ENCODE results near the gene ZNF512B.

- PRO-cap, result no peak
These were observed 5.4 kb downstream of the ZNF512B start for GRCh38 chr20:63964225-63964819.

GRCh38 chr20:63968880-63969476 lies 752 bp downstream of the ZNF512B start:
- PRO-cap, result no peak

- PRO-cap, result bidirectional peak, plus-strand start at chr20:63970039, minus-strand start at chr20:63969930
These were observed at the start of gene ZNF512B for GRCh38 chr20:63969477-63970412. TSS of gene ZNF512B (minus strand) at chr20:63969930.

- PRO-cap, result bidirectional peak, plus-strand start at chr20:64039185, minus-strand start at chr20:64039048
These were observed 2.9 kb downstream of the C20orf204 start for GRCh38 chr20:64038437-64039707.

DNA sequence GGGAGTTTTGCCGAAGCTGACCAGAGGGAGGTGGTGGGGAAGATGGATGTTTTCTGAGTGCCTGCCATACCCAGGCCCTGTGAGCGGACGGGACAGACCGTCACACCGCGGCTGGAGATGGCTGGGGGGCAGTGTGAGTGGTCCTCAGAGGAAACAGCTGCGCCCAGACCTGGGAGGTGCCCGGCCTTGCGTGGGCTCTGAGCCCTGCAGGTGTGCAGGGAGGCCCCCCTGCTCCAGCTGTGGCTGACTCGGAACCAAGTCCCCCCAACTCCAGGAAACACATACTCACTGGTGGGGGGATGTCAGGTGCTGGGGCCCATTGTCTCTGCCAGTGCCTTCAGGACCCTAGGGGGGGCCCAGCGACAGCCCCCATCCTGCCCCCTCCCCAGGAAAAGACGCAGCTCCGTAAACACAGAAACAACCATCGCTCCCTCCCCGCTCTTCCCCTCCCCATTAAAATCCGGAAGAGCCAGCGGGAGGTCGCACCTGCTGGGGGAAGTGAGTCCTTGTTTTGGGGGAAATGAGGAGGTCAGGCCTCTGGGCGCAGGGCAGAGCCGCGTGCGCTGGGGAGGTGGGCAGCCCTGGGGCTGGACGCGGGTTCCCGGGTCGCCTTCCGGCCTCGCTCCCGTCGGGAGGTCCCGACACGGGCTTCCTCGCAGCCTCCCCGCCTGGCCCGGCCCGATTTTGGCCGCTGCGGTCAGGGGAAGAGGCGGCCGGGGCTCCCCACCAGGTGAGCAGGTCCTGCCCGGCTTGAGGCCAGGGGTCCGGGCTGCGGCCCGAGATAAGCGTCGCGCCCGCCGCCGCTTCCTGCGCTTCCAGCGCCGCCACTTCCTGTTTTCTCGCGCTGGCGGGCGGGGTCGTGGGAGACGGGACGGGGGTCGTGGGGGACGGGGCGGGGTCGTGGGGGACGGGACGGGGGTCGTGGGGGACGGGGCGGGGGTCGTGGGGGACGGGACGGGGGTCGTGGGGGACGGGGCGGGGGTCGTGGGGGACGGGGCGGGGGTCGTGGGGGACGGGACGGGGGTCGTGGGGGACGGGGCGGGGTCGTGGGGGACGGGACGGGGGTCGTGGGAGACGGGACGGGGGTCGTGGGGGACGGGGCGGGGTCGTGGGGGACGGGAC lies 6.3 kb downstream of the C20orf204 start:
- PRO-cap, result no peak

GRCh38 chr20:64077705-64078625 lies 1.4 kb downstream of the RGS19 start:
- PRO-cap, result no peak

GRCh38 chr20:64238132-64238864 lies 17.2 kb upstream of the PCMTD2 start:
- PRO-cap, result no peak

DNA sequence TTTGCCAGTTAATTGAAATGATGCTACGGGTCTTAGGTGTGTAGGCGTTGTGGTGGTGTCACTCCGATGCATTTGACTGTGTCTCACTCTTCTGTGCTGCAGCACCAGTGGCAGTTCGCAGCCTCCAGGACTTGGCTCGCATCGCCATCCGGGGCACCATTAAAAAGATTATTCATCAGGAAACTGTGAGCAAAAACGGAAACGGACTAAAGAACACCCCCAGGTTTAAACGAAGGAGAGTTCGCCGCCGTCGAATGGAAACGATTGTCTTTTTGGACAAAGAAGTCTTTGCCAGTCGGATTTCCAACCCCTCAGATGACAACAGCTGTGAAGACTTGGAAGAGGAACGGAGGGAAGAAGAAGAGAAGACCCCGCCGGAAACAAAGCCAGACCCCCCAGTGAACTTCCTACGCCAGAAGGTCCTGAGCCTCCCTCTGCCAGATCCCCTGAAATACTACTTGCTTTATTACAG lies 17.6 kb downstream of the PCMTD2 start:
- PRO-cap, result no peak